Rectum (tissue), 1 donor: ENCODE measurements around the gene COL16A1.

DNA sequence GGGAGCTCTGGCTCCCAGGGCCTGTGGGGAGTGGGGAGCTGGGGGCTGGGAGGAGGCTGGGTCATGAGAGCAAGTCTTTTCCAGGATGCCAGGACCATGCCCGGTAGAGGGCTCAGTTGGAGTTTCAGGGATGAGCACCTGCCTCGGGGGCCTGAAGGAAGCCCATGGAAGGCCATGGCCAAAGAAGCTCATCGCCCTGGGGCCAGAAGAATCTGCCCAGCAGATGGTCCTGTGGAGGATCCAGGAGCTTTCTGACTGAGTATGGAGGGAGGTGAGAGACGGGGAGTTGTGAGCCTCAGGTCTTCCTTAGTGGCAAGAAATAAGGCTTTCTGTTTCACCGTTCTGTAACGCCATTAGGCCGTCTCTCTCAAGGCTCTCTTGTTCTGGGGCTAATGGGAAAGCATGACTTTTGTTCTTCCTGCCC lies 75.0 kb upstream of the TINAGL1 start:
- PRO-cap = no peak

- PRO-cap = no peak
These were observed 6.1 kb downstream of the TINAGL1 start for GRCh38 chr1:31582173-31583020.

DNA sequence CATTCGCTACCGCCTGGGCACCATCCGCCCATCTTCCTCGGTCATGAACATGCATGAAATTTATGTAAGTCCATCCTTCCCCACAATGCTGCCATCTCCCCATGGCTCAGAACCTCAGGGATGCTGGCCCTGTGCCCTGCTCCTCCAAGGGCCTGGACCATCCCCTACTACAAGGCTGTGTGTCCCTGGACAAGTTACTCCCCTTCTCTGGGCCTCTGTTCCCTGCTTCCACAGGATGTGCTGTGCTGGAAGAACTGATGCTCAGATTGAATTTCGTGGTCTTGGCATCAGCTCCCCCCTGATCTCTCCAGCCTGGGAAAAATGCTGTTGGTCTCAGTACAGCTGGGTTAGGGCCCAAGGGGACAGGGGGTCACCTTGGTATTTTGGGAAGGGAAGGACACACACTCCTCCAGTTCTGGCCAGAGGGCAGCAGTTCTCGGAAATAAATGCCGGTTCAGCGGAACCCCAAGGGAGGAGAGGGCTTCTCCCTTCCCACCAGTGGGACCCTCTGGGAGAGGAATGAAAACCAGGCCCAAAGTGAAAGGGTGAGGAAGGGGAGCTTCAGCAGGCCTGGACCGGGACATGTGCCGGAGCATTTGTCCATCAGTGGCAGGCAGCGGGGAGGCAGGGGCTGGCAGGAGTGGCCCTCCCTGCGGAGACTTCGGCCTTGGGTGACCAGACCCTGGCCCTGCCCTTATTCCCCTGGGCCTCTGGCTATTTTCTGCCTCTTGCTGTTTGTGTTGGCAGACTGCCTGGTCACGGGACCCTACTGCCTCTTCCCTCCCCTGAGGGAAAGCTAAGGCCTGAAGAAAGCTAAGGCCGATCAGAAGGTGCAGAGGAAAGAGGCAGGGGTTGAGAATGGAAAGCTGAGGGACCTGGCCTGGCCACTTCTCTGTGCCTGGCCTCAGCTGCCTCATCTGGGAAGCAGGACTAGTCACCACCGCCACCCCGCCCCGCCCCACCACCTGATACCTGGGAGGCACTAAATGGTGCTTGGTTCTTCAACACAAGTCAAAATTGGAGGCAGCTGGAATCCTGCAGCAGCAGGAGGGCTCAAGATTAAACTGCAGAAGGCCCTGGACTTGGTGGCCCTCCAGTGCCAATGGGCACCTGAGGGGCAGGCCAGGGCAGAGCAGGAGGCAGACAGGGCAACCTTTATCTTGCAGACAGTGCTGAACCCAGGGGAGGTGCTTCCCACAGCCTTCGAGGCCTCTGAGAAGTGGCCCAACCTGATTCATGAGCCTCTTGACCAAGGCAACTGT lies 7.6 kb downstream of the TINAGL1 start:
- PRO-cap = bidirectional peak, plus-strand start at position 826 of the sequence, minus-strand start at position 660 of the sequence

GRCh38 chr1:31617250-31617526 lies 301 bp upstream of the HCRTR1 start:
- PRO-cap = no peak

- PRO-cap = no peak
These were observed 2.3 kb downstream of the PEF1 start for GRCh38 chr1:31642214-31642843.

DNA sequence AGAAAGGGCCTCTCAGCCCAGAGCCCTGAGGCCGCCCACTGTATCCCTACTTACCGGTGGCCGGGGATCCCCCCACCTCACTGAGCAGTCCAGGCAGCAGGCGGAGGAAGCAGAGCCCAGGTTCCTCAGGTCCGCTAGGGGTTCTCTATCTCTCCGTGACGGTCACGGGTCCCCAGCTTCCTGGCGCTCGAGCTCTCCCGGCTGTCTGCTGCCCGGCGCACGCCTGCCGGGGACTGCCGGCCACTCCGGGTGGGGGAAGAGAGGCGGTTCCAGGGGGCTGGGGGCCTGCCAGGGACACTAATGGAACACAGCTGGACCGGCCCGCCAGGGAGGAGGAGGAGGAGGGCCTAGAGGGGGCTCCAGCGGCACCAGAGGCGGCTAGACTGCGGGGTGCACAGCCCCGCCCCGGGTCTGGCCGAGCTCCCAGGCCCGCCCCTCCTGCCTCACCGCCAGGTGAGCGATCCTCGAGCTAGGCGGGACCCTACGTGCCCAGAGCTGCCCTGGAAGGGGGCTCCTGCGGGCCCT lies at the start of gene COL16A1:
Gene COL16A1 (minus strand): TSS at position 235 of the 525 bp plus-strand sequence.
- PRO-cap = bidirectional peak, plus-strand start at position 327 of the sequence, minus-strand start at position 235 of the sequence

GRCh38 chr1:31714271-31715454 lies 10.8 kb upstream of the COL16A1 start:
- PRO-cap = bidirectional peak, plus-strand start at chr1:31714590, minus-strand start at chr1:31714445; bidirectional peak, plus-strand start at chr1:31714848, minus-strand start at chr1:31714716; bidirectional peak, plus-strand start at chr1:31715377, minus-strand start at chr1:31715224

- PRO-cap = no peak
These were observed 20.5 kb upstream of the ADGRB2 start for GRCh38 chr1:31784509-31785204.

DNA sequence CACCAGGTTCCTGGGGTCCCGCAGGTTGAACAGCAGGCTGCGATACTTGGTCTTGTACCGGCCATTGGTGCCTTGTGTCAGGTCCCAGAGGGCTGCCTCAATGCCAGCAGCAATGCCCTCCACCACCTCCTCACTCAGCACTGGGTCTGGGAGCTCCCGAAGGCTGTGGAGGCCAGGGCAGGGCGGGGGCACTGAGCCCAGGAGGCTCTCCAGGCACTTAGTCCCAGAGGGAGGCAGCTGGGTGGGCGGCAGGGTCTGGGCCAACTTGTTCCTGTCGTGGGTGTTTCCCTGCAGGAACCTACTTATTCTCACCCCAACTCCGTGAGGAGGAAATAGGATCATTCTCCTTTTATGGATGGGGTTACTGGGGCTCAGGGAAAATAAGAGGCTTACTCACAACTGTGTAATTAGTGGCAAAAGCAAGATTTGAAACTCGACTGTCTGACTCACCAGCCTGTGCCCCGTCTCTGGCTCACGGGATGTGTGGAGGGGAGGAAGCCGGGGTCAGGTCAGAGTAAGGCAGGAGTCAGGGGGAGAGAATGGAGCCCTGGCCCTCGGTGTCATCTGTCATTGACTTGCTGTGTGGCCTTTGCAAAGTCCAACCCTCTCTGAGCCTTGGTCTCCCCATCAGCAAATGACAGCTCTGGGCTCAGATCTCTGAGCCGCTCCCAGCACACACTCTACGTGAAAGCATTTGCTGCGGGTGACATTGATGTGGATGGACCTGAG lies 17.2 kb downstream of the SPOCD1 start:
- PRO-cap = no peak

DNA sequence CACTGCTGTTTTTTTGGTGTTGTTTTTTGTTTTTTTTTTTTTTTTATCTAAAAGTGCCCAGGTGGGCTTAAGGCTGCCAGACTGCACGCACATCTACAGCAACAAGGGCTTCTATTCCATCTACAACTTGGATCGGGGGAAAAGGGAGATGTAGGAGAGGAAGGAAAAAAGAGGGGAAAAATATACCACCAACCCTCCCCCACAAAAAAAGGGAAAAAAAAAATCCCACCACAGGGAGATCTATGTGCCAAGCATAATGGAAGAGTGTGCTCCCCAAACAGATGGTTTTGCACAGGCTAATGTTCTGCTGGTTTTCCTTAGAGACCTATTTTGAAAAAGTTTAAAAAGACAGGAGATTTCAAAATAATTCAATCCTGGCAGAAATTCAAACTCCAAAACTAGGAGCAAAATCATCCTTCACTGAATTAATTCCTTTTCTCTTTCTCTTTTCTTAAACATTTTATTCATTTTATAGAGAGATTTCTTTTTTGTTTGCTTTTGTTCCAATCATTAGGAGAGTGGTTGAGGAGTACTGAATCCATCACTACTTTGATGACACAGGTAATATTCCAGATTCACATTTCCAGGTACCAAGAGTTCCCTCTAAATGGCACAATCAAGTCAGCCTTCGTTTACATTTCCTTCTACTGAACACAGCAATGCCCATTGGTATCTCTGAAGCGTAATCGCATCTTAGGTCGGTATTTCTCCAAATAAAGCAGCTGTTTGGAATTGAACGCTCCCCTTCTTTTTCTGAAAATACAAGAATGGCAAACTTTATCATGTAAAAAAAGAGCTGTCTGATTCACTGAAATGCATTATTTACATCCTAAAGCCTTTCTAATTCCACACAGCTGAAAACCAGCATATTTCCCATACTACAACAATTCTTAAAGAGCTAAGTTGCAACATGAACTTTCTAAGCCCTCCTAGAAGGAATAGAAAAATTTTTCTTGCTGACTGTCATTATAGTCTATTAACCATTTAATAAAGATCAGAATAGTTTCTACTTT lies 29.7 kb downstream of the PTP4A2 start:
- PRO-cap = no peak

GRCh38 chr1:31934635-31935625 lies 3.2 kb downstream of the PTP4A2 start:
- PRO-cap = unidirectional peak, plus-strand start at chr1:31934851; unidirectional peak, plus-strand start at chr1:31934890; bidirectional peak, plus-strand start at chr1:31935272, minus-strand start at chr1:31935233

- PRO-cap = bidirectional peak, plus-strand start at chr1:31938613, minus-strand start at chr1:31938366
These were observed 508 bp upstream of the PTP4A2 start for GRCh38 chr1:31938480-31939271.

DNA sequence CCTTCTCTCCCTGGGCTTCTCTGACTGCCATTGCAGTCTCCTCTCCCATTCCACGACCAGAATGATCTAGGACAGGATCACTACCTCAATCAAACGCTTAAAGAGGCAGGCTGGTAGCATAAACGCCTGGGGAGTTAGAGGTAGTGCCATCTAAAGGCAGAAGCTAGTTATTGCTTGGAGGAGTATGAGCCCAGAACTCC lies 10.2 kb upstream of the KHDRBS1 start:
- PRO-cap = no peak

GRCh38 chr1:32108248-32109027 lies 582 bp downstream of the KPNA6 start:
- PRO-cap = bidirectional peak, plus-strand start at chr1:32108444, minus-strand start at chr1:32108448; bidirectional peak, plus-strand start at chr1:32108600, minus-strand start at chr1:32108534; unidirectional peak, minus-strand start at chr1:32108863

- PRO-cap = no peak
These were observed 19.6 kb downstream of the KPNA6 start for GRCh38 chr1:32127403-32127870.

DNA sequence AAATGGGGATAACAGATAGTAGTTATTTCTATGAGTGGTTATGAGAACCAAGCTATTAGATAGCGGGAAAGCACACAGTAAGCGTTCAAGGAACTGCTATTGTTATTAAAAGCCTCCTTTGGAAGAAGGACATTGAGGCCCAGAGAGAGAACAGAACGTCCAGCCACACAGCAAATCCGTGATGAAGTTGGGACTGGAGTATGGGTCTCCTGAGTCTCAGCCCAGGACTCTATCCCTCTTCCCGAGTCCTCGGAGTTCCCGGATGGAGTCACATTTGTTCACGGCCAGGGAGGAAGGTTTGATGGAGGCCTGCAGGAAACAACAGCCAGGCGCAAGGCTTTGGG lies 407 bp upstream of the TXLNA start:
- PRO-cap = no peak

- PRO-cap = no peak
These were observed 5.9 kb downstream of the LCK start for GRCh38 chr1:32257067-32257310.

GRCh38 chr1:32332026-32333057 lies 3.7 kb downstream of the MARCKSL1 start:
- PRO-cap = no peak

DNA sequence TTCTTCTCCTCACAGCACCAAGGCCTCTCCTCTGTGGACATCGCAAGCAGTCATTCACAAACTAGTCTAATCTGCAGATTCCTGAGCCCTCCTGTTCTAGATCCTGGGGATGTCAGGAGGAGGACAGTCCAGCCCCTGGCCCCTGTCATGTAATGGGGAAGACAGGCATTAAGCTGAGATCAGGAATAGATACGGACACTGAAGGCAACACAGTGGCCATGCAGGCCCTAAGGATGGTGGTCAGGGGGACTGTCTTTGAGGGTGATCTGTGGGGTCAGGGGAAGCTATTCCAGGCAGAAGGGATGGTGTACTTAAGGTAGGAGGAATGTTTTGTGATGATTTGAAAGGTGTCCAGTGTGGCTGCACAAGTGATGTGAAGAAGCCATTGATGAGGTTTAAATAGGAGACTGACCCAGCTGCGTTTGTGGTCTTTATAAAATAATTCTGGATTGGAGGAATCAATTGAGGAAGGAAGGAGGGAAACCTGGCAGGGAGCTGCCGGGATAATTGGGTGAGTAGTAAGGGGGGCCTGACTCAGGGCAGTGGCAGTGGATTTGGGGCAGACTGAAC lies 6.9 kb downstream of the FAM229A start:
- PRO-cap = no peak

- PRO-cap = no peak
These were observed 9.6 kb downstream of the TSSK3 start for GRCh38 chr1:32371693-32372517.